Keratinocyte (primary cell): Measurements from ENCODE around the genes BRAF, MRPS33, PRSS58 and OR9A2.

DNA sequence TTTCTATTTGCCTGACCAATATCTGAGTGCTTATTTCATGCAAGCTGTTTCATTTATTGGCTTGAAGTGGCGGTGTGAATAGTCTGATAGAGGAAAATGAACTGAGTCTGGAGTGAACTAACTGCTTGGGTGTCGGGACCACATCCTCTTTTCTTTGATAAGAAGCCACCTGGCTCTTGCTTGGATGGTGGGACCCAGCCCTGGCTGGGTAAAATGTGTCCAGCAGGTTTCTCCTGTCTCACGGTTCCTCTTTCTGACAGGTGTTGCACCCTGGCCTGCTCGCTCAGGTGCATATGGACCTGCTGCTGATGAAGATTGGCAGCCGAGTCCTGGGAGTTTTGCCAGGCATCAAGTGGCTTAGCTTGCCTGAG, 1.6 kb downstream of the ADCK2 start:
CAGE:
- cytosol, long polyA minus RNA: no peak
- cytosol, long polyA plus RNA: no peak
- long polyA plus RNA: no peak
- nucleus, long polyA minus RNA: no peak
- nucleus, long polyA plus RNA: no peak

DNA sequence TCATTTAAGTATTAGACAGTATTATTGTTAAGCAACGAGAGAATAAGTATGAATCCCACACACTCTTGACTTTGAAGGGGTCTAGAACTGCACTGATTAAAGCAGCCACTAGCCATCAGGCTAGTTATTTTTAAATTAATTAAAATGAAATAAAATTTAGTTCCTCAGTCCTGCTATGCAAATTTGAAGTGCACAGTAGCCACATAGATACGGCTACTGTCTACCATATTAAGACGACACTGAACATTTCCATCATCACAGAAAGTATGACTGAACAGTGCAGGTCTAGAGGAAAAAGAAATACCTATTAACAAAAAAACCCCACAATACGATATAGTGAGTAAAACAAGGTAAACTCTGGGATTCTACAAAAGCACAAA, 13.6 kb downstream of the BRAF start:
CAGE:
- cytosol, long polyA minus RNA: no peak
- cytosol, long polyA plus RNA: no peak
- long polyA plus RNA: no peak
- nucleus, long polyA minus RNA: no peak
- nucleus, long polyA plus RNA: no peak

DNA sequence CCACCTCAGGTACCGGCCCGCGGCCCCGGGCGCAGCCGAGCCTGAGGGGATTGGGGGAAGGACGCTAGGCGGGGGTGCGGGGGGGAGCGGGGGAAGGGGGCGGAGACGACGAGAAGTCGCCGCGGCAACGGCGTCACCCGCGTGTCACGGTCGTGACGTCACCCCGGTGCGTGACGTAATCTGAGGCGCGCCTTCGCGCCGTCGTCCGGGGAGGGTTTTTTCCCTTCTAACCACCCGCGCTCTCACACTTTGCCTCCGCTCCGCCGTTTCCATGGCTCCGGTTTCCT, at the start of gene BRAF:
BRAF (minus strand) TSS at position 60 of the 287 bp plus-strand sequence.
CAGE:
- cytosol, long polyA minus RNA: no peak
- cytosol, long polyA plus RNA: no peak
- long polyA plus RNA: no peak
- nucleus, long polyA minus RNA: no peak
- nucleus, long polyA plus RNA: no peak

CAGE:
- cytosol, long polyA minus RNA: start-site peak on the minus strand at chr7:141014677-141014684, 44 reads; start-site peak on the minus strand at chr7:141014942-141014963, 32 reads
- cytosol, long polyA plus RNA: start-site peak on the minus strand at chr7:141014650-141014688, 119 and 25 reads in 2 replicates; start-site peak on the minus strand at chr7:141014942-141014967, 227 and 33 reads in 2 replicates
- long polyA plus RNA: start-site peak on the minus strand at chr7:141014647-141014673, 47 and 40 reads in 2 replicates
- nucleus, long polyA minus RNA: no peak
- nucleus, long polyA plus RNA: start-site peak on the minus strand at chr7:141014650-141014673, 28 and 36 reads in 2 replicates; start-site peak on the minus strand at chr7:141014942-141014956, 22 and 45 reads in 2 replicates
Measured at GRCh38 chr7:141014579-141015584, at the start of gene MRPS33. Gene MRPS33 (minus strand): TSS chr7:141014952.

DNA sequence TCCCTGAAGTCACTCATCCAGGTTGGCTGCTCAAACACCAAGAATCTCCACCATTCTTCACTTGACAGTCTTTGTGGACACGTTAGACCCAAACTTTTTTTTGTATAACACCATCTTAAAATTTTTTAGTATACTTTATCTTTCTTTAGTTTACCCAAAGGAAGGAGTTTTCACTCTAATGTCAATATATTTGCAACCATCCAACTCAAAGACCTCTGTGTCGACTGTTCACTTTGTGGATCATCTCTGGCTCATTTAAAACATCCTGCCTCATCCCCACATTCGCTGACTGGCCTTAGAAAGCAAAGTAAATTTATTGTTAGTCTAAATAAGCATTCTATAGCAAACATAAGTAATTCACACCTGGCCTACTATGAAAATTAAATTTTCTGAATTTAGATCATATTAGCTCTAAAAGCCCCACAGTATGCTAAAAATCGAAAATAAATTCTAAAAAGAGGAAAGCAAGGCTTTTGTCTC, 44.6 kb downstream of the DENND11 start:
CAGE:
- cytosol, long polyA minus RNA: no peak
- cytosol, long polyA plus RNA: no peak
- long polyA plus RNA: no peak
- nucleus, long polyA minus RNA: no peak
- nucleus, long polyA plus RNA: no peak

CAGE:
- cytosol, long polyA minus RNA: no peak
- cytosol, long polyA plus RNA: no peak
- long polyA plus RNA: no peak
- nucleus, long polyA minus RNA: no peak
- nucleus, long polyA plus RNA: no peak
Measured at GRCh38 chr7:141673912-141674753, 27.8 kb downstream of the DENND11 start.

GRCh38 chr7:141760575-141761772, 2.9 kb upstream of the TAS2R3 start:
CAGE:
- cytosol, long polyA minus RNA: no peak
- cytosol, long polyA plus RNA: no peak
- long polyA plus RNA: no peak
- nucleus, long polyA minus RNA: no peak
- nucleus, long polyA plus RNA: no peak

CAGE:
- cytosol, long polyA minus RNA: no peak
- cytosol, long polyA plus RNA: no peak
- long polyA plus RNA: no peak
- nucleus, long polyA minus RNA: no peak
- nucleus, long polyA plus RNA: no peak
Measured at GRCh38 chr7:142257790-142258445, at the start of gene PRSS58. Gene PRSS58 (minus strand): TSS chr7:142258058.

DNA sequence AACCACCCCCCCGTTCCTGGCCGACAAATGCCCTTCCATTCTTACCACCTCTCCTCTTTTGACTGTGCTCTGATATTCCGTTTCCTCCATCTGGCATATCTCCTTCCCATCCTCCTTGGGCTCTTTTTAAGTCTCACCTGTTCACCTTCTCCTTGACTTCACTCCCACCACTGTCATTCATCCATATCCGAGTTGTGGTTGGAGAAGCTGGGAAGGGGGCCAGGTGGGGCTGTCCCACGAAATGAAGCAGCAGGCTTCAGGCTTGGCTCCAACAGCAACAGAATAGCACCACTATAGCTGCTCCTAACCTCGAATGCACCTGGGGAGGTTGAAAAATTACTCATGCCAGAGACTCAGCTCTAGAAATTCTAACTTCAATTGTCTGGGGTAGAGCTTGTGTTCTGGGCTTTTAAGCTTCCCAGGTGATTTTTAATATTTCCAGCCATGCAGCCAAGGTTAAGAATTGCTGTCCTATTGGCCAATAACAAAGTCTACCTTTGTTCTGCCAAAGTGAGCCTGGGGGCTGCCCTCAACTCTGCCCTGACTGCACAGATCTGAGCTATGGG, 364 bp downstream of the PRSS1 start:
CAGE:
- cytosol, long polyA minus RNA: no peak
- cytosol, long polyA plus RNA: no peak
- long polyA plus RNA: no peak
- nucleus, long polyA minus RNA: no peak
- nucleus, long polyA plus RNA: no peak

DNA sequence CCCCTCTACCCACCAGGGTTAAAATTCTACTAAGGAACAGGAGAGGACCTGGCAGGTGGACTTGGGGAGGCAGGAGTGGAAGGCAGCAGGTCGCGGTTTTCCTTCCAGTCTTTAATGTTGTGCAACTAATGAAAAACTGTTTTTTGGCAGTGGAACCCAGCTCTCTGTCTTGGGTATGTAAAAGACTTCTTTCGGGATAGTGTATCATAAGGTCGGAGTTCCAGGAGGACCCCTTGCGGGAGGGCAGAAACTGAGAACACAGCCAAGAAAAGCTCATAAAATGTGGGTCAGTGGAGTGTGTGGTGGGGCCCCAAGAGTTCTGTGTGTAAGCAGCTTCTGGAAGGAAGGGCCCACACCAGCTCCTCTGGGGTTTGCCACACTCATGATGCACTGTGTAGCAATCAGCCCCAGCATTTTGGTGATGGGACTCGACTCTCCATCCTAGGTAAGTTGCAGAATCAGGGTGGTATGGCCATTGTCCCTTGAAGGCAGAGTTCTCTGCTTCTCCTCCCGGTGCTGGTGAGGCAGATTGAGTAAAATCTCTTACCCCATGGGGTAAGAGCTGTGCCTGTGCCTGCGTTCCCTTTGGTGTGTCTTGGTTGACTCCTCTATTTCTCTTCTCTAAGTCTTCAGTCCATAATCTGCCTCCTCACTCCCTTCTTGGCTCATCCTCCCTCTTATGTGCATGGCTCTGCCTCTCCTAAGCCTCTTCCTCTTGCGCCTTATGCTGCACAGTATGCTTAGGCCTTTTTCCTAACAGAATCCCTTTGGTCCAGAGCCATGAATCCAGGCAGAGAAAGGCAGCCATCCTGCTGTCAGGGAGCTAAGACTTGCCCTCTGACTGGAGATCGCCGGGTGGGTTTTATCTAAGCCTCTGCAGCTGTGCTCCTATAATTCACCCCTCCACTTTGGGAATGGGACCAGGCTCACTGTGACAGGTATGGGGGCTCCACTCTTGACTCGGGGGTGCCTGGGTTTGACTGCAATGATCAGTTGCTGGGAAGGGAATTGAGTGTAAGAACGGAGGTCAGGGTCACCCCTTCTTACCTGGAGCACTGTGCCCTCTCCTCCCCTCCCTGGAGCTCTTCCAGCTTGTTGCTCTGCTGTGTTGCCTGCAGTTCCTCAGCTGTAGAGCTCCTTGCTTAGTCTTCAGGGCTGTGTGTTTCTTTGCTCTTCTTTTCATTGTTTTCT, 17.7 kb downstream of the PRSS2 start:
CAGE:
- cytosol, long polyA minus RNA: no peak
- cytosol, long polyA plus RNA: no peak
- long polyA plus RNA: no peak
- nucleus, long polyA minus RNA: no peak
- nucleus, long polyA plus RNA: no peak

DNA sequence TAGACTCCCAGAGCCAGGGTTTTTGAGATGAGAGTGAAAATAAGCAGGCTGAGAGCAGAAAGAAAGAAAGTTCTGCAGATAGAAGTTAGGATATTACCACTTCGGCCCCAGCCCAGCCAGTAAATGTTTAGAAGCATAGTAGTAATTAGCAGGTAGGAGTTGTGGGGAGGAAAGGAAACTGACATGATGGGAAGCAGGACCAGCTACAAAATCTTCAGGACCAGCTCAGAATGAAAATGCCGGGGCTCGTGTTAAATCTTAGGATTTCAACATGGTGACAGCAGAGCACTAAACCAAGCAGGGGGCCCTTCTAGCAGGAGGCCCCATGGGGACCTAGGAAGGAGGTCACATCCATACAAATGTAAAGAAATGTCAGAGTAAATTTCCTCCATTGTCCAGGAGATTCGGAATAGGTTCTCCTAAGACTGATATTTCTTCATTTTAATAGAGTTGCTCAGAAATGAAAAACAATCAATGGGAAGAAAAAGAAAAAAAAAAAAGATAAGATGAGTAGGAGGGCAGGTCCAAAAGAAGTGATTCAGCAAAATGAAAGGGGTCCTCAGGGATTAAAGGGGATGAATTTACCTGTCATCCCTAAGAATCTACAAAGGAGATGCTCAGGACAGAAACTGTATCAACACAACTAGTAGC, 28.8 kb downstream of the PRSS2 start:
CAGE:
- cytosol, long polyA minus RNA: no peak
- cytosol, long polyA plus RNA: no peak
- long polyA plus RNA: no peak
- nucleus, long polyA minus RNA: no peak
- nucleus, long polyA plus RNA: no peak

DNA sequence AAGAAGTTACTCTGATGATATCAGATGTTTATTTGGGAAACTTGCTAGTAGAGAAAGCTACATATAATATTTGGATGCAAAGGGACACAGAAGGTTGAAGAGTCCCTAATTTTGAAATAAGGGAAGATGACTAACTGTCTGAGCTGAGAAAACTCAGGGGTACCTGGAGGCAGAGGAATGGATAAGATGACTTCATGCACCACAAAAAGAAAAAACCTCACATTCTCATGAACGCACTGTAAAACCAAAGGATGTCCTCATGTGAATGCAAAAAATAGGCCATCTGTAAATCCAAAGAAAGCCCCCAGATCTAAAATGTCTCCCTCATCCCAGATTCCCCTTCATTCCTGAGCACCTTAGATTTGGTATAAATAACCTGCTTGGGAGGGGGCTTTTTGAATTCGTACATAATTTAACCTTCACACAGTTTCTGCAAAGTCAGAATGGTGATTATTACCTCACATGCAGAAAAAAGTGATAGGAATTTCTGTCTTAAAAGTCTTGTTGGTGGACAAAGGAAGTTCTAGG, 29.4 kb downstream of the PRSS2 start:
CAGE:
- cytosol, long polyA minus RNA: no peak
- cytosol, long polyA plus RNA: no peak
- long polyA plus RNA: no peak
- nucleus, long polyA minus RNA: no peak
- nucleus, long polyA plus RNA: no peak

CAGE:
- cytosol, long polyA minus RNA: no peak
- cytosol, long polyA plus RNA: no peak
- long polyA plus RNA: no peak
- nucleus, long polyA minus RNA: no peak
- nucleus, long polyA plus RNA: no peak
Measured at GRCh38 chr7:142807568-142808234, 36.9 kb downstream of the PRSS2 start.

CAGE:
- cytosol, long polyA minus RNA: no peak
- cytosol, long polyA plus RNA: no peak
- long polyA plus RNA: no peak
- nucleus, long polyA minus RNA: no peak
- nucleus, long polyA plus RNA: no peak
Measured at GRCh38 chr7:142808235-142809203, 37.7 kb downstream of the PRSS2 start.

DNA sequence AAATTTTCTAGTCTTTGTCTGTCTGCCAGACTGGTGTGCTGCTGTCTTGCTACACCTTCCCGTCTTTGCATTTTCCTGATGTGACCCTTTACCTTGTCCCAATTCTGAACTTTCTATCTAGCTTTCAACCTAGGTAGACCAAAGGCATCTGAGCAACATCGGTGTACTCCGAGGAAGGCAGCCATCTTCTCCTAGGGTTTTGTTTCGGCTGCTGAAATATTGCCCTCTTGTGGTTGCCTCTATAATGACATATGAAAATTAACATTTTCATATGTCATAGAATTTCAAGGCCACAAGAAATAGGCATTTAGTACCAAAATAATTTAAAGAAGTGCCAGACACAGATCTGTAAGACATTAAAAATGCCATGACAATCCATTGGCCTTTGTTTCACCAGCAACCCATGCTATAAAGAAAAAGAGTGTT, 23.5 kb downstream of the OR9A2 start:
CAGE:
- cytosol, long polyA minus RNA: no peak
- cytosol, long polyA plus RNA: no peak
- long polyA plus RNA: no peak
- nucleus, long polyA minus RNA: no peak
- nucleus, long polyA plus RNA: no peak

DNA sequence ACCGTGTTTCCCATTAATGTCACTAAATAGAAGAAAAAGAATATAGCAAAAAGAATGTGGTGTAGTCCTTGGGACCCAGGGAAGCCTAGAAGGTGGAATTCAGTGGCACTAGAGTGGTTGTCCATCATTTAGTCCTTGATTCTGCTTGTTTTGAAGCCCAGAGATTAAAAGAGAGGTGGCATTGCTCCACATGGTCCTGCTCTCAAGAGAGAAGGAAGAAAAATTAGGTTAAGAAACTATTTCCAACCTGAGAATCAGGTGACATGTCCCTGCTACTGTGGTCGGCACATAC, at the start of gene OR9A2:
OR9A2 (minus strand) TSS at position 128 of the 292 bp plus-strand sequence.
CAGE:
- cytosol, long polyA minus RNA: no peak
- cytosol, long polyA plus RNA: no peak
- long polyA plus RNA: no peak
- nucleus, long polyA minus RNA: no peak
- nucleus, long polyA plus RNA: no peak

CAGE:
- cytosol, long polyA minus RNA: no peak
- cytosol, long polyA plus RNA: no peak
- long polyA plus RNA: no peak
- nucleus, long polyA minus RNA: no peak
- nucleus, long polyA plus RNA: no peak
Measured at GRCh38 chr7:143172397-143172797, 10.8 kb upstream of the TAS2R39 start.

DNA sequence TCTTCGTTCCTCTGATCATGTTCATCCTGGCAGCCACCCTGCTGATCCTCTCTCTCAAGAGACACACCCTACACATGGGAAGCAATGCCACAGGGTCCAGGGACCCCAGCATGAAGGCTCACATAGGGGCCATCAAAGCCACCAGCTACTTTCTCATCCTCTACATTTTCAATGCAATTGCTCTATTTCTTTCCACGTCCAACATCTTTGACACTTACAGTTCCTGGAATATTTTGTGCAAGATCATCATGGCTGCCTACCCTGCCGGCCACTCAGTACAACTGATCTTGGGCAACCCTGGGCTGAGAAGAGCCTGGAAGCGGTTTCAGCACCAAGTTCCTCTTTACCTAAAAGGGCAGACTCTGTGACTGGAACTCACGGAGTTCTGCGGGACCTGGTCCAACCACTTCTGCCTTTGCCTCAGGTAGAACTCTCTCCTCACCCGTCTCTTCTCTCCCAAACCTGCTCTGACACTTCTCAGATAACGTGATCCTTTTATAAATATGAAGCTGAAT, 903 bp downstream of the TAS2R40 start:
CAGE:
- cytosol, long polyA minus RNA: no peak
- cytosol, long polyA plus RNA: no peak
- long polyA plus RNA: no peak
- nucleus, long polyA minus RNA: no peak
- nucleus, long polyA plus RNA: no peak

GRCh38 chr7:143264925-143265543, 1.8 kb downstream of the GSTK1 start:
CAGE:
- cytosol, long polyA minus RNA: no peak
- cytosol, long polyA plus RNA: no peak
- long polyA plus RNA: no peak
- nucleus, long polyA minus RNA: no peak
- nucleus, long polyA plus RNA: no peak

CAGE:
- cytosol, long polyA minus RNA: no peak
- cytosol, long polyA plus RNA: no peak
- long polyA plus RNA: no peak
- nucleus, long polyA minus RNA: no peak
- nucleus, long polyA plus RNA: no peak
Measured at GRCh38 chr7:143299130-143300248, 11.3 kb downstream of the CASP2 start.